Measurements from ENCODE around the genes TTR and KLHL14.

DNA sequence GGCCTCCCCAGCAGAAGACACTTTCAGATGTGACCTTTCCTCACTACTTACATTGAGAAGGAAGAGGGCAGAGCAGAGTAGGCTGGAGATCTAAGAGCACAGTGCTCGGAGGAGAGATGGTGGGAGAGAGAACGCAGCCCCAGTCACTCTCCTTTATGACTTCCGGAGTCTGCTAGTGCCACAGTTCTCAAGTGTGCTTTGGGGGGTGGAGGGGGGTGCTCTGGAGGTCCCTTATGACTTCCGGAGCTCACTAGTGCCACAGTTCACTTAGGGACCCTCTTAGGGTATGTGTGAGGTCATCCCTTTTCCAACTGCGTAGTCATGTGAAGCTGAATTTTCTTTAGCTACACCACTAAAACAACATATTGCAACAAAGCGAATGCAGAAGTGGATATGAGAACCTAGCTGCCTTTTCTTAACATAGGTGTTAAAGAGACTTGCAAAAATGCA, 153.7 kb upstream of the KCTD1 start:
- RAMPAGE, total RNA, result no peak

- RAMPAGE, total RNA, result no peak
These were observed 113.1 kb downstream of the AQP4 start for GRCh38 chr18:26752479-26752684.

DNA sequence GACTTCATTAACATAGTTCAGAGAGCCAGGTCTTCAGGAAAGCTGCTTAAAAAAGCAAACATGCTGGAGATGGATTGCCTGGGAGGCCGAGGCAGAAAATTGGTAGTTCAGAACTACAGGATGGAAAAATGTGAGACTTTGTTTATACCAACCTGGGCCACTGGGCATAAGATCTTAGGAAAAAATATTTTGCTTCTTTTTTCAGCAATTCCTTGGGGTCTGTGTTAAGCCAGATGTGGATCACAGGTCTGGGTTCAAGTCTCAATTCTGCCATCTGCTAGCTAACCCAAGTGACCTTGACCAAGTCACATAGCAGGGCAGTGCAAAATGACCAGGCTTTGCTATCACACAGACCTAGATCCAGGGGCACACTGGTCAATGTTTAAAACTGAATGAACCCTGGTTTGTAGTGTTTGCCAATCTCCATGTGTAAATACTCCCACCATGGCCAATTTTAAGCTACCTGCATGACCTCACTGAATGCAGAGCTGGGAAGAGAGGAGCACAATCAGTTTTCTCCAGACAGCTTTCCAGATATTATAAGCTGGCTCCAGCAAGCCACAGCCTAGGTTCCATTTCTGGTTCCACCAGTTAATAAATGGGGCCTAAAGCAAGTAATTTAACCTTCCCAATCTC, 143.0 kb downstream of the CHST9 start:
- RAMPAGE, total RNA, result no peak

GRCh38 chr18:27951052-27952000, 225.6 kb downstream of the CDH2 start:
- RAMPAGE, total RNA, result no peak

- RAMPAGE, total RNA, result no peak
These were observed 186.9 kb downstream of the CDH2 start for GRCh38 chr18:27989991-27990429.

DNA sequence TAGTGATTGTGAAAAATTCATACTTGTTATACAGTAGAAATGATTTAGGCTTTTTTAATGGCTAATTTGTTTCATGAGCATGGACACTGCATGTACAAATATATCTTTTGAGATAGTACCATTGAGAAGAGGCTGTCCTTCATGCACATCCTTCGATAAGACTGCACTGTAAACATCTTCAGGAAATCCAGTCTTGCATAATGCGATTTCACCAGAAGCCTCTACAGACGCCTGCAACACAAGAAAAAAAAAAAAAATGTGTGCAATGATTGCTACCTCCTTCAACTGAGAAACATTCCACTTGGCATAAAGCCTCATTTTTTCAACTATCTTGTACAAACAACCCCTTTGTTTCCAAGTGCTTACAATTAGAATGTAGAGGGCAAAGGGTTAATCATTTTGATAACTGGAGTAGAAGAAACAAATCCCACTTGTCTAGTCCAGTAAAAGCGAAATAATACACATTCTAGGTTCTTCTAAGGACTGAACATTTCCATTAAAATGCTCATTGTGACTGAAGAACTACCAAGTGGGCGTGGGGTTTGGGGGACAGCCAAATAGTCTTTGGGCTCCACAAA, 29.3 kb downstream of the CDH2 start:
- RAMPAGE, total RNA, result no peak

- RAMPAGE, total RNA, result no peak
These were observed 1381.8 kb downstream of the DSC3 start for GRCh38 chr18:29660732-29661123.

GRCh38 chr18:30419311-30419806, 623.2 kb downstream of the DSC3 start:
- RAMPAGE, total RNA, result no peak

- RAMPAGE, total RNA, result no peak
These were observed 40.3 kb upstream of the DSC1 start for GRCh38 chr18:31202960-31203420.

DNA sequence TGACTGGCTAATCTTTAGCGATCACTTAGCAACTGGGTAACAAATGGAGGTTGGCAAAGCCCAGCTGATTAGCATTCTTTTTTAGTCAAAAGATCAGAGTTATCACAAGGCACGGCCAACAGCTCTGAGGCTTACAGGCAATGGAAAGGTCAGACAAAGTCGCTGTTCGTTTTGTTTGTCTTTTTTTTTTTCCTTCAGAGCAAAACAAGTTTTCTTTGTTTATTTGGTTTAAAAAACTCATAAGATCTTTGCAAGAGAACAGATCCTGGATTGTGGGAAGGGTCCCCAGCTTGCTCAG, 28.9 kb upstream of the TTR start:
- RAMPAGE, total RNA, result no peak

GRCh38 chr18:31591325-31592152, at the start of gene TTR:
TTR (plus strand) TSS chr18:31591877.
- RAMPAGE, total RNA, result no peak

DNA sequence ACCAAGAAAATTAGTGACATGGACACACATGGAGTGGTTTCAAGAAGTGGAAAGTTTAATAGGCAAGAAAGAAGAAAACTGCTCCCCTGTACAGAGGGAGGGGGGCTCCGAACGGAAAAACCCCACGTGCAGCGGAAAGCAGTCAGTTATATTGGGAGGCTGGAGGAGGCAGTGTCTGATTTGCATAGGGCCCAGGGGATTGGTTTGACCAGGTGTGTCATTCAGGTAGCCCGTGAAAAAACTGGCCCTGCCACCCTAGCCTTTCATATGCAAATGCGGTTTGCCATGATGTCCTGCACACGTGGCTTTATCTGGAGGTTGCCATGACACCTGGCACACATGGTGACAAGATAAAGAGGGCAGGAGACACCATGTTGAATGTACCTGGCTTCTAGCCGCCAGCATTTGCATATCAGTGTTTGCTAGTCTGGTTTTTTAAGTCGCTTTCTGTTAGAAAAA, 20.5 kb downstream of the SLC25A52 start:
- RAMPAGE, total RNA, result no peak

DNA sequence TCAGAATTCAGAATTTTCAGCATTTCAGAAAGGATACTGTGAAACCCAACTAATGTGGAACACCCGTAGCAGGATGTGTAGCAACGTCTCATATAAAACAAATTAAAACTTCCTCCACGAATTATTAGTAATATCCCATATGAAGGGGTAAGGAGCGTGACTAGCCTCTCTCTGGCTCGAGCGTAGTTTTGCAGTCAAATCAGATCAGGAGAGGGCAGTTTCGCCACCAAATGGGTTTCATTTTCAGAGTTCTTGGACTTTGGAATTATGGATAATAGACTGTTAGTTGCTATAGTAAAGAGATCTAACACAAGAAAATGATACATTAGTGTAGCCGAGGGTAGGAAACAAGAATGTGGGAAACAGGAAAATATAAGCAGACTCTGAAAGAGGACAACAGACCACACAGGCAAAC, 13.5 kb upstream of the SLC25A52 start:
- RAMPAGE, total RNA, result no peak

DNA sequence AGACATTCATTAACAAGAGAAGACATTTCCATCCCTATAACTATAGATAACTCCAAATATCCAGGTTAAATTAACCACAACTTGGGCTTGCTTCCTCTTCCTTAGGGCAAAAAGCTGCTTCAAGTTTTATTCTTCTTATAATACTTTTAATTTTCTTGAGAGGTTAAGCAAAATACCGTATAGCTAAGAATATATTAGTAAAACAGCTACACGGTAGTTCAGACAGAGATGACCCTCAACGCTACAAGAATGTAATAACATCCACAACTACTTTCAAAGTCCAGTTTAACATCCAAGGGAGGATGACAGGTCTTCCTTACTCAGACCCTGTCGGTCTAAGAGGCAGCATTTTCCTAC, 1.0 kb downstream of the TRAPPC8 start:
- RAMPAGE, total RNA, result no peak

- RAMPAGE, total RNA, result no peak
These were observed 5.0 kb upstream of the RNF138 start for GRCh38 chr18:32086675-32087067.

GRCh38 chr18:32346599-32347037, 124.1 kb downstream of the GAREM1 start:
- RAMPAGE, total RNA, result no peak

- RAMPAGE, total RNA, result no peak
These were observed 119.8 kb downstream of the GAREM1 start for GRCh38 chr18:32350877-32351264.

DNA sequence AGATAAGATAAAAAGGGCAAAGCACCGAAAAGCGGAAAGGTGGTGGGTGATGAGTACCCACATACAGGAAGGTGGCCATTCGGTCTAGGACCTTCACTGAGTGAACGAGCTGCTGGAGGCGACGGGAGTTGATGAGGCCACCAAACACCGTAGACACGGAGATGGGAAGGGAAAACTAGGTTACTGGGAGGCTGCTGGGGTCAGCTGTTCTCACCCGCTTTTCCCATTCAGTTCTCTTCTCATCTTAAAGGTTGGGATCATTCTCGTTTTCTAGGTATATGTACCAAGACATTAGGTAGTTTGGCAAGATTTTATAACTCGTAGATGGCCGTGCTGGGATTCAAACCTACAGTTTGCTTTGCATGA, 754 bp upstream of the GAREM1 start:
- RAMPAGE, total RNA, result no peak

GRCh38 chr18:32772829-32773564, at the start of gene KLHL14:
KLHL14 (minus strand) TSS chr18:32773023.
- RAMPAGE, total RNA, result no peak

- RAMPAGE, total RNA, result no peak
These were observed 134.2 kb upstream of the KLHL14 start for GRCh38 chr18:32906963-32907467.

Data from foreskin keratinocyte (primary cell).